ENCODE measurements around the gene MEIS2.

- RAMPAGE, long total RNA, result no peak
- RRBS, result no CpG with 5 or more reads among the region's 3 CpGs
Observed at GRCh38 chr15:36594470-36594973, 15.1 kb downstream of the CDIN1 start.

DNA sequence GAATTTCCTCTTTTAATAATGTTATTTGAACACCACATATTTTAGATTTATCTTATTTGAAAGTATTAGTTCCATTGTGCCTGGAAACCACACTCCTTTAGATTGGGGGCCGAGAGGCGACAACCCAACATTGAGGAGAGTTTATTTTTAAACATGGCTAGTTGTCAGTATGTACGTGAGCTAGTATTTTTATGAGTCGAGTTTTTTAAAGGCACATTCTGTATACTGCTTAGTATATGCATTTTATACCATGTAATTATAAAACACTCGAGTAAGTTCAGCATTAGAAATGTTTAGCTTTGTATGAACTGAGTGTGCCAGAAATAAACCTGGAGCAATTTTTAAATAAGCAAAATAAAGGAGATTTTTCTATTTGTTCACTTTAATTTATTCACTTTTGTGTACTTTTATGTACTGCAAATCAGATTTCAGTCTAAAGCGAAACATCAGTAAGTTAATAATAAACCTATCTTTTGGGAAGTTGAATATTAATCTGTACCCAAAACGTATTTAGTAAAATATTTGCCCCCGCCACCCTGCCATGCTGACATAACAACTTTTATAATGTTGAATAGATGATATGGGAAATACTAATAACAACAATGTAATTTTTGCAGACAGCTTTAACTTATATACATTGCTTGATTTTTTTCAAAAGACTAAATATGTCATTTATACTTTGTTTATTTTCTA, 229.8 kb downstream of the CDIN1 start:
- RAMPAGE, long total RNA, result no peak
- RRBS, result no CpG with 5 or more reads among the region's 8 CpGs

DNA sequence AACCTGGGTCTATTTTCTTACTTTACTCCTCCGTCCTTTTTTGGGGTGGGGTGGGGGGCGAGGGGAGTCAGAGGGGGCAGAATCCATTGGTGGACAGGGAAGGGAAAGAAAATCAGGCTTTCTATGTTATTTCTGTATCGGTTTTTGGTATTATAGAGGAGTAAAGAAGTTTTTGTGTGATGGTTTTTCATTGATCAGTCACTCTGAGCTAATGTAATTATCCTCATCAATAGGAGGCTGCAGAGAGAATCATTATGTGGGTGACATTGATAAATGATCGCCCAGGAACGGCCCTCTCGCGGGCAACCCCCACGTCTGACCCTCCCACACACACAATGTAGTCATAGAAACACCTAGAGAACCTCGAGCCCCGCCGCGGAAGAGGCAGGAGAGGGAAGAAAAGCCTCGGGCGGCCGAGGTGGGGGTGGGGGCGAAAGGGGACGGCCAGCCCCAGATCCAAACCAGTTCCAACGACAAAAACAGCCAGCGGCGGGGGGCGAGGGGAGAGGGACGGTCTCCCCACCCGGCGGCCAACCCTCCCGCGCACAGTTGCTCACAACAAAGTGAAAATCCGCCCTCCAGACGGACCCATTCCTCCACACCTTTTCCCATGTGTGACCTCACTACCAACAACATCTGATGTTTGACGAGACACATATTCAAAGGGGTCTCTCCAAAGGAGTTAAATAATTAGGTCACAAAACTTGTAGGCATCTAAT, 213.2 kb downstream of the MEIS2 start:
- RAMPAGE, long total RNA, result no peak
- RRBS, result no CpG with 5 or more reads among the region's 29 CpGs

- RAMPAGE, long total RNA, result start-site peak on the minus strand at chr15:37100481-37100549, 68 and 30 reads in 2 replicates
- RRBS, result 2% methylated on average over 16 of the region's 75 CpGs
Observed at GRCh38 chr15:37099855-37100923, at the start of gene MEIS2. MEIS2 (minus strand) TSS chr15:37100549.

- RAMPAGE, long total RNA, result no peak
- RRBS, result no CpG with 5 or more reads among the region's 49 CpGs
Observed at GRCh38 chr15:37106575-37107763, 6.6 kb upstream of the MEIS2 start.

DNA sequence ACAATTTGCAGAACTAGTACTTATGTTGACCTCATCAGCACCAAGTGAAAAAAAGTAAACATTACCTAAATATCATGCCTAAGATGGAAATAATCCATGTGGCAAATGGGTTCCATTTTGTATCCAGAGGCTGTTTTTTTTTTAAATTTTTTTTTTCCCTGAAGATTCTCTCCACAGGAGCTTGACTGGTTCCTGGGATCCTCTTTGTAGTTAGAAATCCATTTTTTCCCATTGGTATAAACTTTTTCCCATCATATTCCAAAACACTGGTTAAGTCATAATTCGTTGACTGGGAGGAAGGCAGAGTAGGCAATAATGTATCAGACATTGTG, 127.1 kb upstream of the TMCO5A start:
- RAMPAGE, long total RNA, result no peak
- RRBS, result no CpG with 5 or more reads among the region's 1 CpG

DNA sequence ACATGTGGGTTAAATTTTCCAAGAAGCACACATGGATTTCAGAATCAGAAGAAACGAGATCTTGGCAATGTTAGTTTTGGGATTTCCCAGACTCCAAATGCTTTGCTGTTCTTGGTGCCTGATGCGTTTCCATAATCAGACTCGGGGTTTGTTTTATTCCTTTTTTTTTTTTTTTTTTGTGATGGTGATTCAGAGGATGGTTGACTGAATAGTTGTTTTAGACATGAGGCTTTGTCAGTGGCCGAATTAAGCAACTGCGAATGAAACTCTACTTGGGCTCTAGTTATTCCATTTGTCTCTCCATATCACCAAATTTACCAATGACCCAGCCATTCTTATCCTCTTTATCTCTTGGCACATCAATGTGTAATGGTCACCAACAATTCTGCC, 52.2 kb upstream of the FAM98B start:
- RAMPAGE, long total RNA, result no peak
- RRBS, result no CpG with 5 or more reads among the region's 5 CpGs

GRCh38 chr15:38563259-38564568, 900 bp downstream of the RASGRP1 start:
- RAMPAGE, long total RNA, result no peak
- RRBS, result 2% methylated on average over 30 of the region's 66 CpGs

DNA sequence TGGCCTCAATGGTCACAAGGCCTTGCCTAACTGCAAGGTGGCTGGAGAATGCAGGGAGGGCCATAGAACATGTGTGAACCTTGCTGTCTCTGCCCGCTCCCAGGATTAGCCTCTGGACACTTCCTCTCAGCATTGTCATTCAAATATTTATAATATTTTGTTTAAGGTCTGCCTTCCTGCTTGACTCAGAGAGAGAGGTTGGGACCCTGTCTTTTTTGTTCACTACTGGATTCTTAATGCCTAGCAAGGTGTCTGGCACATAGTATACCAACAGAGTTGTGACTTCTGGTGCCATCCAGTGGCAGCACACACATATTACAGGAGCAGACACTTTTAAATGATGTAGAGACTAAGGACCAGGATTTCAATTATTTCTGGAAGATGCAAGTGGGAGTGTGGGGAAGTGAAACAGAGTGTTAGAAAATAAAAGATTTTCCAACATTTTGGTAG, 118.9 kb upstream of the RASGRP1 start:
- RAMPAGE, long total RNA, result no peak
- RRBS, result no CpG with 5 or more reads among the region's 1 CpG

GRCh38 chr15:38820264-38820483, 255.6 kb upstream of the RASGRP1 start:
- RAMPAGE, long total RNA, result no peak
- RRBS, result no CpG with 5 or more reads among the region's 3 CpGs

GRCh38 chr15:39248009-39248567, 332.8 kb upstream of the THBS1 start:
- RAMPAGE, long total RNA, result no peak
- RRBS, result no CpG with 5 or more reads among the region's 3 CpGs

- RAMPAGE, long total RNA, result no peak
- RRBS, result no CpG with 5 or more reads among the region's 3 CpGs
Observed at GRCh38 chr15:39454172-39454689, 126.6 kb upstream of the THBS1 start.

GRCh38 chr15:39504556-39504968, 76.3 kb upstream of the THBS1 start:
- RAMPAGE, long total RNA, result no peak
- RRBS, result no CpG with 5 or more reads among the region's 2 CpGs

DNA sequence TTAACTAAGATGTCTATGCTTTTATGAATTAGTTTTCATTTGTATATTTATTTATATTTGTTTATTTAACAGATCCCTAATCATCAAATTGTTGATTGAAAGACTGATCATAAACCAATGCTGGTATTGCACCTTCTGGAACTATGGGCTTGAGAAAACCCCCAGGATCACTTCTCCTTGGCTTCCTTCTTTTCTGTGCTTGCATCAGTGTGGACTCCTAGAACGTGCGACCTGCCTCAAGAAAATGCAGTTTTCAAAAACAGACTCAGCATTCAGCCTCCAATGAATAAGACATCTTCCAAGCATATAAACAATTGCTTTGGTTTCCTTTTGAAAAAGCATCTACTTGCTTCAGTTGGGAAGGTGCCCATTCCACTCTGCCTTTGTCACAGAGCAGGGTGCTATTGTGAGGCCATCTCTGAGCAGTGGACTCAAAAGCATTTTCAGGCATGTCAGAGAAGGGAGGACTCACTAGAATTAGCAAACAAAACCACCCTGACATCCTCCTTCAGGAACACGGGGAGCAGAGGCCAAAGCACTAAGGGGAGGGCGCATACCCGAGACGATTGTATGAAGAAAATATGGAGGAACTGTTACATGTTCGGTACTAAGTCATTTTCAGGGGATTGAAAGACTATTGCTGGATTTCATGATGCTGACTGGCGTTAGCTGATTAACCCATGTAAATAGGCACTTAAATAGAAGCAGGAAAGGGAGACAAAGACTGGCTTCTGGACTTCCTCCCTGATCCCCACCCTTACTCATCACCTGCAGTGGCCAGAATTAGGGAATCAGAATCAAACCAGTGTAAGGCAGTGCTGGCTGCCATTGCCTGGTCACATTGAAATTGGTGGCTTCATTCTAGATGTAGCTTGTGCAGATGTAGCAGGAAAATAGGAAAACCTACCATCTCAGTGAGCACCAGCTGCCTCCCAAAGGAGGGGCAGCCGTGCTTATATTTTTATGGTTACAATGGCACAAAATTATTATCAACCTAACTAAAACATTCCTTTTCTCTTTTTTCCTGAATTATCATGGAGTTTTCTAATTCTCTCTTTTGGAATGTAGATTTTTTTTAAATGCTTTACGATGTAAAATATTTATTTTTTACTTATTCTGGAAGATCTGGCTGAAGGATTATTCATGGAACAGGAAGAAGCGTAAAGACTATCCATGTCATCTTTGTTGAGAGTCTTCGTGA, 14.8 kb downstream of the THBS1 start:
- RAMPAGE, long total RNA, result no peak
- RRBS, result no CpG with 5 or more reads among the region's 12 CpGs

DNA sequence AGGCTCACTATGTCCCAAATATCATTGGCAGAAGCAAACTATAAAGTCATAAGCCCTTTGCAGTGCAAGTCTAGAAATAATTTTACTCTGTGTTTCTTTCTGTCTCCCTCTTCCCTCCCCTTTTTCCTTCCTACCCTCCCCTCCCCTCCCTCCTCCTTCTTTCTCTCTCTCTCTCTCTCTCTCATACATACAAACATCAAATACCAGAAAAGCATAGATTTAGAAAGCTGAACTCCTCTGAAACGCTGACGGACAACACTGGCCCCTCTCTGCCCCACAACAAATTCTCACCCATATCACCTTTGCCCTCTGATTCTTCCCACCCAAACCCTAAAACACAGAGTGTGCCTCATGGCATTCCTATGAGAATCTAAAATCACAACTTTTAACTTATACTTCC, 18.5 kb downstream of the THBS1 start:
- RAMPAGE, long total RNA, result no peak
- RRBS, result no CpG with 5 or more reads among the region's 2 CpGs

DNA sequence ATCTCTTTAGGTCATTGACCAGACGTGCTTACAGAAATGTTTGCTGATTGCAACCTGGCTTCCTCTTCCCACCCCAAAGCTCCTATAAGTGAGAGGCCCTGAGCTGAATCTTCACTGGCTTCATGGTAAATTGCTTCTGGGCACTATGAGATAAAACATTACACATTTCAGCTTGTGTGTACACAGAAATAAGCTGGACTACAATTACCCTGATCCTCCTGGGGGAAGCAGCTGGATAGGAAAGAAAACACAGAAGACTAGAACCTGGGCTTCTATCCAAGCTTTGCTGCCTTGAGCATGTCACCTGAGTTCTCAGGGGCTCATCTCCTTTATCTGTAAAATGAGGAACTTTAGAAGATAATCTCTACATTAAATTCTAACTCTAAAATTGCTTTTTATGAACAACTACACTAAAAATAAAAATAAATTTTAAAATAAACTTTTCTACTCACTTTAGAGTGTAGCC, 40.3 kb downstream of the THBS1 start:
- RAMPAGE, long total RNA, result no peak
- RRBS, result no CpG with 5 or more reads among the region's 1 CpG

DNA sequence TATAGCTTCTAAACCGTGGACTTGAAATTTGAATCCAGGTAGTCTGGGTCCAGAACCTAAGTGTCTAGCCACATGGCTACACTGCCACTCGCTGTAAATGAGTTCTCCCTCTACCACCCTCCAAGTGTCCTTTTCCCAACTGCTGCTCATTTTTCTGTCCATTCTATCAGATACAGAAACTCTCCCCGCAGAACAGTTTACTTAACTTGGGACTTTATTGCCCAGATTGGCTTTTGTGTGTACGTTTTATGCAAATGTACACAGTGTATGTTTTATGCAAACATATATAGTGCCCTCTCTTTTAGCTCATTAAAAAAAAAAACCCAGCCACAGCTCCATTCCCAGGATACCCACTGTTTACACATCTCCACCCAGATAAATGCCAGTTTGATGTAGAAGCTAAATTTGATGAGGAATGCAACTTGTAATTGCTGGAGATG, 41.8 kb downstream of the THBS1 start:
- RAMPAGE, long total RNA, result no peak
- RRBS, result no CpG with 5 or more reads among the region's 4 CpGs

DNA sequence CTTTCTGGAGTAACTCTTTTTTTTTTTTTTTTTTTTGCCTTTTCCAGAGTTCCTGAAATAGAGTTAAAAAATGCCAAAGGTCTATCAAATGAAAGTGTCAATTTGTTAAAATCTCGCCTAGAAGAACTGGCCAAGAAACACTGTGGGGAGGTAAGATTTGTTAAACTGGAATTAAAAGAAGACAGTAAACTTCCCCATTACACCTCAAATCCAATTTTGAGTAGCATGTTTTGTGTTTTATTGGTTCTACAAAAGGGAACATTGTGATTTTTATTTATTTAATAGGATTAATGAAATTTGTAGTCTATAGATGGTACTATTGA, 9.4 kb downstream of the EIF2AK4 start:
- RAMPAGE, long total RNA, result no peak
- RRBS, result no CpG with 5 or more reads among the region's 1 CpG

- RAMPAGE, long total RNA, result no peak
- RRBS, result no CpG with 5 or more reads among the region's 6 CpGs
Observed at GRCh38 chr15:40032034-40032805, 6.8 kb downstream of the SRP14 start.

- RAMPAGE, long total RNA, result no peak
- RRBS, result no CpG with 5 or more reads among the region's 2 CpGs
Observed at GRCh38 chr15:40048901-40049298, 9.9 kb upstream of the SRP14 start.

Data from epithelial cell of alveolus of lung (primary cell).